Epithelial cell of proximal tubule (primary cell): ENCODE data around the gene PPARGC1A.

- RAMPAGE, long total RNA = no peak
- RRBS = no CpG with 5 or more reads among the region's 3 CpGs
These were observed 7.8 kb downstream of the LDB2 start for GRCh38 chr4:16890523-16891207.

GRCh38 chr4:16896725-16897305 lies 1.6 kb downstream of the LDB2 start:
- RAMPAGE, long total RNA = no peak
- RRBS = no CpG with 5 or more reads among the region's 3 CpGs

GRCh38 chr4:17128341-17128540 lies 229.8 kb upstream of the LDB2 start:
- RAMPAGE, long total RNA = no peak
- RRBS = no CpG with 5 or more reads among the region's 2 CpGs

- RAMPAGE, long total RNA = no peak
- RRBS = no CpG with 5 or more reads among the region's 8 CpGs
These were observed 305.2 kb downstream of the QDPR start for GRCh38 chr4:17206664-17207122.

- RAMPAGE, long total RNA = no peak
- RRBS = no CpG with 5 or more reads among the region's 14 CpGs
These were observed 4.2 kb downstream of the LAP3 start for GRCh38 chr4:17580942-17581828.

DNA sequence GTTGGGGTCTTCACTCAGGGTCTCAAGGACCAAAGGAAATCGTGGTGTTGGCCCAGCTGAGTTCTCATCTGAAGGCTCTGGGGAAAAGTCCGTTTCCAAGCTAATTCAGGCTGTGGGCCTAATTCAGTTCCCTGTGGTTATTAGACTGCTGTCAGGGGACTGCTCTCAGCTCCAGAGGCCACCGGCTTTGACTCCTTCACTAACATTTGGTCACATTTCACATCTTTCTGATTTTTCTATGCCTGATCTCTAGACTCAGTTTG lies 37.6 kb downstream of the FAM184B start:
- RAMPAGE, long total RNA = no peak
- RRBS = no CpG with 5 or more reads among the region's 3 CpGs

GRCh38 chr4:18022228-18022746 lies 732 bp upstream of the LCORL start:
- RAMPAGE, long total RNA = no peak
- RRBS = under 1% methylated on average over 4 of the region's 32 CpGs

GRCh38 chr4:20254472-20255331 lies 3.0 kb downstream of the SLIT2 start:
- RAMPAGE, long total RNA = no peak
- RRBS = 2% methylated on average over 26 of the region's 75 CpGs

GRCh38 chr4:20488563-20489172 lies 211.6 kb upstream of the PACRGL start:
- RAMPAGE, long total RNA = no peak
- RRBS = no CpG with 5 or more reads among the region's 11 CpGs

DNA sequence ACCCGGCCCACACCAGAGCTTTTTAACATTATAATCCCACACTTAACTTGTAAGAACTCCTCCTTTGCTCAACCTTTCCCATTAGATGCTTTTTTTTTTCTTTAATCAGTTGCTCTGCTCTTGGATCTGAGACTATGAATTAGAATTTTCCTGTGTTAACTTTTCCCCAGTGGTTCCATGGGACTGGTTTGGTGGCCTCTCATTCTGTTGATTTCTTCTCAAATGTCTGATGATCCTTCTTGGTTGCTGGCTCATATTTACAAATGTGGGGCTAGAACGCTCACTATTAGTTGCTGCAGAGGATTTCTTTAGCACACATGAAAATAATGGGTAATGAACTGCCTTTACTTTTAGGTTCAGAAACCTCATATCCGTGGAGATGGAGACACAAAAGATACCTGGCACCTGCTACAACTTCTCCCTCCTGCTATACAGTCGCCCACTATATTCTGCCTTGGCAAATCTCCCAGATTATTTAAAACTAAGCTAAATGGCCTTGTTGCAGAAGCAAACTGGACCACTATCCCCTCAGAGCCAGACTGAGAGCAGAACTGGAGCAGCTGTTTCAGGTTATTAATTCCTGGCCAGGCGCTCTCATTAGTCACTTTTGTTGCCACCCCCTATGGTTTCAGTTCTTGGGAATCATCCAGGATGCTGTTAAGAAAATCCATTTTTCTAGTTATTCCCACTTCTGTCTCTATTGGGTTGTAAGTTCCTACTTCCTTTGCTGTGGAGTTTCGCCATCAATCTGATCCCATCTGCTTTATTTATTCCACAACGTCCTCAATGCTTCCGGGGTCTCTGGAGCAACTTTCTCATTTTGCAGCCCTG lies 30.3 kb downstream of the ADGRA3 start:
- RAMPAGE, long total RNA = no peak
- RRBS = no CpG with 5 or more reads among the region's 8 CpGs

GRCh38 chr4:22501325-22501727 lies 14.5 kb downstream of the ADGRA3 start:
- RAMPAGE, long total RNA = no peak
- RRBS = no CpG with 5 or more reads among the region's 2 CpGs

- RAMPAGE, long total RNA = no peak
These were observed 13.2 kb downstream of the PPARGC1A start for GRCh38 chr4:23876770-23877021.

GRCh38 chr4:23889512-23890359 lies at the start of gene PPARGC1A:
PPARGC1A (minus strand) TSS chr4:23890047.
- RAMPAGE, long total RNA = no peak
- RRBS = no CpG with 5 or more reads among the region's 11 CpGs

DNA sequence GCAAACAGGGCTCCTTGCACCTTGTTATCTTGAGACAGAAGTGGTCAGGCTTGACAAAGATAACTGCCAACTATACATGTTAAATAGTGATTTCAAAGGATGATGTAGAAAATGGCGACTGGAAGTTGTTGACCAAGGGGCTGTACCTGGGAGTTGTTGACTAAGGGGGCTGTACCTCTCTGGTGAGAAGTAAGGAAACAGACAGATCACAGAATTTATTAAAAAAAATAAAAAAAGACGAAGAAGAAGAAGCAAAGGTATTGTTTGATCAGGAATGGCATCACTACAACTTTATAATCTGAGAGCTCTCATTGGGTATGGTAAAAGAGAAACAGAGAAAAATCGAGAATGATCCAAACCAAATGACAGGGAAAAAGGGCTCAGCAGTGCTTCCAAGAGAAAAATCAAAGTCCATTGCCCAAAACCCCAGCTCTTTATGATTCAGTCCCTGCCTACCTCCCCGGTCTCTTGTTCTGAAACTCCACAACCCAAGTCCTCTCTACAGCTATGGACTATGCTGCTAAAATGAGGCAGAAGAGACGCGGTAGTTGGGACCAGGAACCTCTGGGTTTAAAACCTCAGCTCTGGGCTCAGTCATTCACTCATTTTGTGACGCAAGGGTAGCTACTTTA lies 341.0 kb upstream of the PPARGC1A start:
- RAMPAGE, long total RNA = no peak
- RRBS = no CpG with 5 or more reads among the region's 7 CpGs

GRCh38 chr4:25686300-25686627 lies 30.6 kb downstream of the SLC34A2 start:
- RAMPAGE, long total RNA = no peak
- RRBS = no CpG with 5 or more reads among the region's 4 CpGs

GRCh38 chr4:25747572-25748713 lies 92.3 kb downstream of the SLC34A2 start:
- RAMPAGE, long total RNA = no peak
- RRBS = no CpG with 5 or more reads among the region's 12 CpGs

- RAMPAGE, long total RNA = no peak
- RRBS = no CpG with 5 or more reads among the region's 4 CpGs
These were observed 3.2 kb downstream of the SEL1L3 start for GRCh38 chr4:25859535-25860126.

GRCh38 chr4:25863406-25864603 lies 1.0 kb upstream of the SEL1L3 start:
- RAMPAGE, long total RNA = no peak
- RRBS = 2% methylated on average over 9 of the region's 59 CpGs

DNA sequence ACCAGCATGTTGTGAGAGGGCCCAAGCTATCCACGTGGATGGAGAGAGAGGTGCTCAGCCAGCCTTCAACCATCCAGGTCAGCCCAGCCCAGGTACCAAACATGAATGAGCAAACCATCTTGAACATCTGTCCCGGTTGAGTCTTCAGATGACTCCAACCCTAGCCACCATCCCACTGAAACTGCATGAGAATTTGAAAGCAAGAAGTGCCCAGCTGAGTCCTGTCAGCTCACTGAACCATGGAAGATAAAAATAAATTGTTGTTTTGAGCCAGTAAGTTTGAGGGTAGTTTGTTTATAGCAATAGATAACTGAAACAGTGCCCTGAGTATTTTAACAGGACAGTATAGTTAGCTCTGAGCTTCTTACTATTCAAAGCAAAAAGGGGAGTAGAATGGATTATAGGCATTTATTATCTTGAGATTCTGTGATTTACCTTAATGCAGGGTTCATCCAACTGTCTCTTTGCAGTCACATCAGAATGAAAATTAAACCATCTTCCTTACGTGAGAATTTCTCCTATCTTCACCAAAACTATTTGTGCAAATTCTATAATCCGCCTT lies 7.4 kb upstream of the SEL1L3 start:
- RAMPAGE, long total RNA = no peak
- RRBS = no CpG with 5 or more reads among the region's 4 CpGs

GRCh38 chr4:26131567-26132207 lies 189.1 kb upstream of the RBPJ start:
- RAMPAGE, long total RNA = no peak
- RRBS = no CpG with 5 or more reads among the region's 6 CpGs